GM12891 (cell line): Measurements from ENCODE around the gene RNF212B.

- RRBS: no CpG with 5 or more reads among the region's 16 CpGs
Measured at GRCh38 chr14:22852629-22853527, 16.5 kb downstream of the MMP14 start.

DNA sequence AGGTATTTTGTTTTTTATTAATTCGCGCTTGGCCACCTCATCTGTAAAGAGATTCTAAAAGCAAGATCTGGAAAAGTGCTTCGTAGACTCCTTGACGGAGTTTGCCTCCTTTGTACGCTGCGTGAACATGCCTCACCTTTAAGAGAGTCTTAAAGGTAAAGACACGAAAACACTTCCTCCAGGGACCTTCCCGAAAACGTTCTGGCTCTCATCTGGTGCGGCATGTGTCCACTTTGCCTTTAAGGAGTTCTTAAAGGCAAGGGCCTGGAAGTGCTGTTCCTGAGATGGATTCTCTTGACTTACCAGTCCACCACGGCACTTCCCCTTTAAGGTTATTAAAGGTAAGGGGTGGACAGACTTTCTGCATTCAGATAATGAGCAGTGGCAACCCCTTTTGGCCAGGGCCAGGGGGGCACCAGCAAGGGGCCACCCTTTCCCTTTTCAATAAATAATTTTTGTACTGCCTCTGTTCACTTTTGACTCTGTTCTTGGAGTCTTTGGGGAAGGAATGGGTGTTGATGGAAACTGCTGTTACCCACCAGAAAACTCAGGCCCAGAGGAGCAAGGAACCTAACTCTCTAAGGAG is 4.3 kb downstream of the REM2 start:
- RRBS: no CpG with 5 or more reads among the region's 11 CpGs

DNA sequence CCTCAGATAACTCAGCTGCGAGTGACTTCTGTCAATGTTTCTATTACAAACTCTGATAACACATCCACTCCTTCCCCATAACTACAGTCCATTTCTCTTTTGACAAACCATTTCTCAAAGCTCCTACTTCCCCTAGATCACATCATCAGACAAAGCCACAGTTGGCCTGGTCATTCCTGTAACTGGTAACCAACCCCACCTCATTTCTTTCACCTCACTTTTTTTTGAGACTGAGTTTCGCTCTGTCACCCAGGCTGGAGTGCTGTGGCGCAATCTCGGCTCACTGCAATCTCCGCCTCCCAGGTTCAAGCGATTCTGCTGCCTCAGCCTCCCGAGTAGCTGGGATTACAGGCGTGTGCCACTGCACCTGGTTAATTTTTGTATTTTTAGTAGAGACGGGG is 5.1 kb downstream of the HAUS4 start:
- RRBS: no CpG with 5 or more reads among the region's 9 CpGs

- RRBS: no CpG with 5 or more reads among the region's 12 CpGs
Measured at GRCh38 chr14:23021311-23022053, 11.5 kb upstream of the C14orf93 start.

DNA sequence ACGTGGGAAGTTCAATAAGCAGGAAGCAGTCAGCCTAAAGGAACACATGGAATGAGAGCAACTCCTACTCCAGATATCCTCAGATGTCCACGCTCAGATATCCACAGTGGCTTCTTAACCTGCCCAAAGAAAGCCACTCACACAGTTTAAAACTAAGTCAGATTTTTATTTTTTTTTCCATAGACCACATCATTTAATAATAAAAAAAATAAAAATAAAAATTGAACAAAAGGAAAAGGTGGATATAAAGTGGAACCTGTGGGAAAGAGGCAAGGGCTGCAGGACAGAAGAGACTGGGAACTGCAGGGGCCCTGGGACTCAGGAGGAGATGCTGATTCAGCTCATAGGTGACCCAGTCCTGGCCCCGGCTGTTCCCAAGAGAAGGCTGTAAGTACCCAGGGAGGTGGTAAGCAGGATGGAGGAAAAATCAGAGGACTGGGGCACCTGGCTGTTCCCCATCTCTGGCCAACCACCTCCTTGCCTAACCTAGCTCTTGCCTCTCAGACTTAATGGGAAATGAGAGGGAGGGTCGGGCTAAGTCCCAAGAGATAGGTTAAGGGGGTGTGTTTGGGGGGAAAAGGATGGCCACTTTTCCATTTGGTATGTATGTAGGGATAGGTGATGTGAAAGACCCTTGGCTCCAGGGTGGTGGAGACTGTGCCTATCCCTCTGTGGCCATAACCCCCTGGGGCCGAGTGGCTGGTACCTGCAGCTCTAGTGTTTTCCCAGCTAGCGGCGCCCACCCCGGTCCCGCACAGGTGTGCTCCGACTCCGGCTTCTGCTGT is 1.3 kb upstream of the CDH24 start:
- RRBS: no CpG with 5 or more reads among the region's 11 CpGs

GRCh38 chr14:23070342-23071186 is 13.2 kb upstream of the CDH24 start:
- RRBS: no CpG with 5 or more reads among the region's 10 CpGs

GRCh38 chr14:23097932-23098994 is 3.0 kb downstream of the C14orf119 start:
- RRBS: no CpG with 5 or more reads among the region's 16 CpGs

DNA sequence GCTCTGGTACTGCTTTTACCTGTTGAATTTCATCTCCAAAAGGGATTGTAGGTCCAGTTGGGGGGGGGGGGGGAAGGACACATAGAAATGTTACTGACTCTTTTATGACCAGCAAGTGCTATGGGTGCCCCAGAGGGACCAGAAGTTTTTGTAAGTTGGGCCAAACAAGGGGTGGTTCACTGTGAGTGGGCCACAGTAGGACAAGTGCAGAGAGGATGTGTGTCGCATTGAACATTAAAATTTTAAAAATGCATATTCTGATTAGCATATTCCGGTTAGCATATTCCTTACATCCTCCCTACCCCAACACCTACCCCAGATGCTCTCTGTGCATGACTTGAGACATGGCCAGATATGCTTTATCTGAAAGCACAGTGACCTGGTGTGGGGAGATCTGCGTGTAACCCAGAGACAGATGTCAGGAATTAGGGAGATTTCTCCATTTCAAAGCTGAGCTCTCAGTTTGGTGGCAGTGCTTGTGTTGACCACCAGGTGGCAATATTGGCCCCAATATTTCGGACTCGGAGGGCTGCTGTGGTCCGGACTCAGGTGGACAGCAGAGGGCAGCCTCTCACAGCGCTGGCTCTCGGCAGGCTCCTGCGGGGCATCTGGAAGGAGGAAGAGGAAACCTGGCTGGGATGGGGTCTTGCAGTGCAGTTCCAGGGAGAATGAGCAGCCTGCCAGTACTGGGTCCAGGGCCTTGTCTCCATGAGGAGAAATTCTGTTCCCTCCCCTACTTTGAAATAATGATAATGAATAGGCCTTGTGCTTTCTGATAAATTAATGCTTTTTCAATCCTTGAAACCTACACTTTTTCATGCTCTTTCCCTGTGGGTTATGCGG is 1.6 kb upstream of the CEBPE start:
- RRBS: no CpG with 5 or more reads among the region's 10 CpGs

- RRBS: no CpG with 5 or more reads among the region's 5 CpGs
Measured at GRCh38 chr14:23145582-23146186, 26.6 kb upstream of the CEBPE start.

GRCh38 chr14:23147664-23148122 is 28.6 kb upstream of the CEBPE start:
- RRBS: no CpG with 5 or more reads among the region's 1 CpG

DNA sequence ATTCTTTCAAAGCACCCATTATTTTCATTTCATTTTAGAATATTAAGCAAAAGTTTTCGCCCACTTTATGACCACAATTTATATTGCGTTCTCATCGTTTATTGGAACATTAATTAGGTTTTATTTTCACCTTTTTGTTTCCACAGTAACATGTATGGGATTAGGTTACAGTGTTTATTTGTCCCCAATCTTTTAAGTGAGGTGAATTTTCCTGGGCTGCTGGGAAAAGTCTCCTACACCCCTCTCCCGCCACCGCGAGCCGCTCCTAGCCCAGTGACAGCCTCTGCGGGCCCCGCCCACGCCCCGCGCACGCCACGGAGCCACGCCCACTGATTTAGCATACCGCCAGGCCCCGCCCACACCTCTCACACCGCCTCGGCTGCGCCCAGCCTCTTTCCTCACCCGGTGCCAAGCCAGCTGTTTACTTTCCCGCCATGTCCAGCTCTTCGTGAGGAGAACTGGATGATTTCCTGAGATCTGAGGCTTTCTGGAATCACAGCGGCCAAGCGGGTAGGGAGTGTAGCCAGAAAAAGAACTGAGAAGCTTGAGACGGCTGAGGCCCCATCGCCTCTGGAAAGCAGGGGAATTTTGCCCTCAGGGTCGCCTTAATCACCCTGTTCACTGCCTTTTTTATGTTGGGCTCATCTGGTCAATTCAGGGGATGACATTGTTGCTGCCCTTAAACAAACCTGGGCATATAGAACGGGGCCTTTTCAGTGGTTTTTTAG is at the start of gene RNF212B:
Gene RNF212B (plus strand): TSS at position 391 of the 728 bp plus-strand sequence.
- RRBS: no CpG with 5 or more reads among the region's 29 CpGs

- RRBS: no CpG with 5 or more reads among the region's 32 CpGs
Measured at GRCh38 chr14:23286220-23287082, 519 bp upstream of the HOMEZ start.

DNA sequence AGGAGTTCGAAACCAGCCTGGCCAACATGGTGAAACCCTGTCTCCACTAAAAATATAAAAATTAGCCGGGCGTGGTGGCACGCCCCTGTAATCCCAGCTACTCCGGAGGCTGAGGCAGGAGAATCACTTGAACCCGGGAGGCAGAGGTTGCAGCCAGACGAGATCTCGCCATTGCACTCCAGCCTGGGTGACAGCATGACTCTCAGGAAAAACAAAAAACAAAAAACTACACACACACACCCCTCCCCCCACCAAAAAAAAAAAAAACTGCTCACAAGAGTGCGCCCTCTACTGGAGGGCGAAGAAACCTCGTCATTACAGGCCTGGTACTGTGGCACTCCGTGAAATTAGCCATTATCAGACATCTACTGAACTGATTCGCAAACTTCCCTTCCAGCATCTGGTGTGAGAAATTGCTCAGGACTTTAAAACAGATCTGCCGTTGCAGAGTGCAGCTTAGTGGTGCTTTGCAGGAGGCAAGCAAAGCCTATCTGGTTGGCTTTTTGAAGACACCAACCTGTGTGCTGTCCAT is 7.7 kb downstream of the PPP1R3E start:
- RRBS: no CpG with 5 or more reads among the region's 14 CpGs

DNA sequence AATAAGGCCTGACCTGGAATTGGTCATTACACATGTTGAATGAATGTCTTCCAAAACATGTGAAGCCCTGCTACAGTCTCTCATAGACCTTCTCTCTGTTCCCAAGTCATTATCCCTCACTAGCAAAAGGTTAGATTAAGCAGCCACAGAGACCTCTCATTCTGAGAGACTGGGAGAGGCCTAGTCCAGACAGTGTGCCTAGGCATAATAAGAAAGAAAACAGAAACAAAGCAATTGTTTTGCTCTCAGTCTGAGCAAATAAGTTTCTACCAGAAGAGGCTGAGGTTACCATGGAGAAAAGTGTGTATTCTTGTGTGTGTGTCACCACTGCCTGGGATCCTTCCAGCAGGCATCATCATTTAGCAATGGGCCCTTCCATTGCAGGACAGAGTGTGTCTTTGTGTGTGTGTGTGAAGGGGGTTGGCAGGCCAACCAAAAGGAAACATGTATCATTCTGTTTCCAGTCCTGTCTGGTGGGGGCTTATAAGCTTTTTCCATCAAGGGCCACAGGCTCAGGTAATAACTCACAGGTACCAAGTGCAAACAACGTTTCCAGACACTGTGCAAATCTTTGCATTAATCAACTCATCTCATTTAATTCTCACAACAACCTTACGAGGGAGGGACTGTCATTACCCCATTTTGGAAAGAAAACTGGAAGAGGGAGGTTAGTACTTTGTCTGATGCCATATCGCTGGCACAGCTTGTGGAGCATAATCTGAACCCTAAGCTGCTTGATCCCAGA is 3.6 kb downstream of the EFS start:
- RRBS: no CpG with 5 or more reads among the region's 3 CpGs

- RRBS: no CpG with 5 or more reads among the region's 8 CpGs
Measured at GRCh38 chr14:23364080-23364589, 837 bp downstream of the EFS start.

GRCh38 chr14:23393198-23394521 is 14.4 kb downstream of the MYH6 start:
- RRBS: no CpG with 5 or more reads among the region's 23 CpGs

- RRBS: no CpG with 5 or more reads among the region's 8 CpGs
Measured at GRCh38 chr14:23420720-23421493, 12.8 kb upstream of the MYH6 start.

GRCh38 chr14:23427373-23427723 is 8.1 kb downstream of the MYH7 start:
- RRBS: no CpG with 5 or more reads among the region's 5 CpGs

DNA sequence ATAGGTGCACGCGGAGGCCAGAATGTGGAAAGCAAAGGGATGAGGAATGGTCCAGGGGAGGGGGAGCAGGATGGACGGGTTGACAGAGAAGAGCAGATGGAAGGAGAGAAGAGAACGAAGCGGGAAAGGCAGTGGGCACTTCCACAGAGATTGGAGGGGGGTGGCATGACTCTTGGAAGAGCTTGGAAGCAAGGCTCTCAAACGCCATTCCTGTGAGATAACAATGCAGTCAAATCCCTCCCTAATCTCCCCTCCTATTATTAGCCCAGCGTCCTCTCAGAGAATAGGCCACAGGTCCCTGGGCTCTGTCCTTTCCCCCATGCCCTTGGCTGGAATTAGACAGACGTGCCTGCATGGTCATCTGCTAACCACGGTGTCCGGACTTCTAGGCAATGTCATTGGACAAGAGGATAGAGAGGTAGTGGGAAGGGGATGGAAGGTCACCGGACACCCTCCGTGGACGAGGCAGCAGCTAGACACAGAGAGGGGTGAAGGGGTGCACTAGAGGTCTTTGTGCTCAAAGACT is 7.9 kb upstream of the MYH7 start:
- RRBS: 100% methylated on average over 1 of the region's 13 CpGs

GRCh38 chr14:23447814-23448368 is 12.4 kb upstream of the MYH7 start:
- RRBS: no CpG with 5 or more reads among the region's 6 CpGs